Esophagus muscularis mucosa (tissue), 4 donors: ENCODE measurements around a stretch of chr2.

DNA sequence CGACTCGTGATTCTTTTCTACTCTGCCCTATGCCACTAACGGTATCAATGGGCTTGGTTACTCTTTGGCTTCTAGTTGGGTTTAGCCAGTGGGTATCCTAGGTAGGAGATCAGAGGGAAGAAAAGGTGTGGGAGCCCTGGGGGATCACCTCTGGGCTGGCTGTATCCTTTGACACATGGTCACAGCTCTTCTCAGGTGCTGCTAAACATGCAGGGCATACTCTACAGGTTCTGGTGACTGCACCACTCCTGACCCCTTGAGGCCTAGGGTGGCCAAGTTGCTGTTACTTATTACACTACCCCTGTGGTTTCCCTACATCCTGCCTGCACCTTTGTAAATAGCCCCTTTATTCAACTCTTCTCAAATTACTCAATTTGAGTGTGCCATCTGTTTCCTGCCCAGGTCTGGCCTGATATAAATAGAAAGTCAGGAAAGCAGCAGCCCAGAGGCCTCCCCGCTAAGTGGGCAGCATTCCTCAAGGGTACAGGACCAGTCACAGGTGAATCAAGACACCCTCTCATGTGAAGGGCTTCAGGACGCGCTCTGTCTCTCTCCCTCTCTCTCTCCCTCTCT lies 78.2 kb upstream of the PPM1B start:
- PRO-cap = no peak
- RAMPAGE, long total RNA, 4 experiments = no peak in any of the 4 experiments

- PRO-cap = no peak
- RAMPAGE, long total RNA, 4 experiments = no peak in any of the 4 experiments
These were observed 65.4 kb upstream of the PPM1B start for GRCh38 chr2:44103339-44103661.

GRCh38 chr2:44217823-44218382 lies 49.2 kb downstream of the PPM1B start:
- PRO-cap = no peak
- RAMPAGE, long total RNA, 4 experiments = no peak in any of the 4 experiments

- PRO-cap = no peak
- RAMPAGE, long total RNA, 4 experiments = no peak in any of the 4 experiments
These were observed 49.7 kb downstream of the PPM1B start for GRCh38 chr2:44218455-44218783.

DNA sequence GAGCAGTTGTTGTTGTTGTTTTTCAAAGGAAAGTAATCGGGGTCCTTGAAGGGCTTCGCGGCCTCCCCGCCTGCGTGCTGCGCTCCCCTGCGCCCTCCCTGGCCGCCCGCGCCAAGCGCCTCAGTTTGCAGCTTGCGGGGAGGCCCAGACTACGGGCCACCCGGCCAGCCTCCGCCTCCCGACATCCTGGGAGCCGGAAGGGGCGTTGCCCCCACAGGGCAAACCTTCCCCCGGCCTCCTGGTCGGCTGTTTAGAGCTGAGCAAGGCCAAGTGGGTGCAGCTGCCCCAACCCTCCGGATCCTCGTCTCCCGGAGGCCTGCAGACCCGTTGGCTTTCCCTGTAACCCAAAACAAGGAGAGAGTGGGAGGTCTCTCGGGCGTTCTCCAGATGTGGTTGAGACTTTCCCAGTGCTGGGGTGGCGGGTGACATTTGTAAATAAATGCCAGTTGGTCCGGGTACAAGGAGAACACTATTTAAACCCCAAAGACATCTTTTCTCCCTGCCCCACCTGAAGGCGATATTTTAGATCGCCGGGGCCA lies 3.7 kb upstream of the SIX3 start:
- PRO-cap = no peak
- RAMPAGE, long total RNA, 4 experiments = no peak in any of the 4 experiments

- PRO-cap = no peak
- RAMPAGE, long total RNA, 4 experiments = no peak in any of the 4 experiments
These were observed 337 bp upstream of the SIX3 start for GRCh38 chr2:44941136-44941593.

- PRO-cap = no peak
- RAMPAGE, long total RNA, 4 experiments = no peak in any of the 4 experiments
These were observed 10.2 kb downstream of the SIX3 start for GRCh38 chr2:44951748-44951988.

DNA sequence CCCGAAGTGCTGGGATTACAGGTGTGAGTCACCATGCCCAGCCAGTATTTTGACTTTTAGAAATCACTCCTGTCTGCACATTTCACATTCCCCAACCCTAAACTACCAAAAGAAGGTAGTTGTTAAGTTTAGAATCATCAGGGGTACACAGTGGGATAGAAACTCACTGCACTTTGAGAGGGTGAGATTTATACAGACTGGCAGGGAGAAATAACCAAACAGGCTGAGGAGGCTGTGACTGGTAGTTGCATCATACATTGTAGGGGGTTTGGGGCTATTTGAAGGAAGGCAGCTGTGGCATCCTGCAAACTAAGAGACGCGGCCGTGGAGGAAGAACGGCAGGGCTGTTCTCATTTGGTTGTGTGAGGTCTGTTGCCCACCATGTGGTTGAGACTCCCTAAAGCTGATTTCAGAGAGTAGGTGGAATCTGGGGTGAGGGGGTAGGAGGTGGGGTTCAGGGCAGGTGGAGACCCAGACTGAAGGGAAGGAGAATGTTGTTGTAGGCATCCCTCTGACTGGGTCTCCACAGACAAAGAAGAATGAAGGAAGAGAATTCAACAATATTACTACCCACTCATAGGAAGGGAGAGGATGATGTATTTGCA lies 170.8 kb upstream of the SIX2 start:
- PRO-cap = no peak
- RAMPAGE, long total RNA, 4 experiments = no peak in any of the 4 experiments

DNA sequence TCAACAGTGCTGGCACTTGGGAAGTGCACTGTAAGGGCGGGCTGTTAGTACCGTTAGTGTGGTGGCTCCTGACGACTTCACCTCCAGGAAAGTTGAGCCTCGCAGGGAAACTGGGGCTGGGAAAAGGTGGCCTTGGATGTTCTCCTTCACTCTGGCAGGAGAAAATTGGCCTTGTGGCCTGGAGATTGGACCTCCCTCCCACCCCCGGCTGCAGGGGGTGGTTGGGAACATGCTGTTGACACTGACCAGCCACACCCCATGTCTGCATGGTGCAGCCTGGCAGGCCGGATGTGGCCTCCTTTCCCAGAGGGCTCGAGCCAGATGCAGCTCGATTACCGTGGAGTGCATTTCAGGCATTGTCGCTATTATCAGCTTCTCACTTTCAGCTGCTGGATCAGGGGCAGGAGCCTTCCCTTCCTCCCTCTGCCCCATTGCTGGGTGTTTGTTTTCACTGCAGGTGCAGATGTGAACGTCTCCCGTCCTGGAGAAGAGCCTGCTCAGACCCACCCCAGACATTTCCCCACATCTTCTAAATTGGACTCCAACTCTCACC lies 210.9 kb upstream of the SIX2 start:
- PRO-cap = no peak
- RAMPAGE, long total RNA, 4 experiments = no peak in any of the 4 experiments

DNA sequence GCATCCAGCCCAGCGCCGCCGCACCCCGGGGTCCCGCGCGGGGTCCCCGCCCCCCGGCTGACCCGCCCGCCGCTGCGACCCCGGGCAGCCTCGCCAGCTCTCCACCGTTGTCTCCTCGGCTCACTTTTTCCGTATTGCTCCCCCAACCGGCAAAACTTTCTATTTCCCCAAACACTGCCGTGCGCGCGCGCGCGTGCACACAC lies 710 bp upstream of the PRKCE start:
- PRO-cap = bidirectional peak, plus-strand start outside the sequence, minus-strand start at position 136 of the sequence
- RAMPAGE, long total RNA, 4 experiments = no peak in any of the 4 experiments

DNA sequence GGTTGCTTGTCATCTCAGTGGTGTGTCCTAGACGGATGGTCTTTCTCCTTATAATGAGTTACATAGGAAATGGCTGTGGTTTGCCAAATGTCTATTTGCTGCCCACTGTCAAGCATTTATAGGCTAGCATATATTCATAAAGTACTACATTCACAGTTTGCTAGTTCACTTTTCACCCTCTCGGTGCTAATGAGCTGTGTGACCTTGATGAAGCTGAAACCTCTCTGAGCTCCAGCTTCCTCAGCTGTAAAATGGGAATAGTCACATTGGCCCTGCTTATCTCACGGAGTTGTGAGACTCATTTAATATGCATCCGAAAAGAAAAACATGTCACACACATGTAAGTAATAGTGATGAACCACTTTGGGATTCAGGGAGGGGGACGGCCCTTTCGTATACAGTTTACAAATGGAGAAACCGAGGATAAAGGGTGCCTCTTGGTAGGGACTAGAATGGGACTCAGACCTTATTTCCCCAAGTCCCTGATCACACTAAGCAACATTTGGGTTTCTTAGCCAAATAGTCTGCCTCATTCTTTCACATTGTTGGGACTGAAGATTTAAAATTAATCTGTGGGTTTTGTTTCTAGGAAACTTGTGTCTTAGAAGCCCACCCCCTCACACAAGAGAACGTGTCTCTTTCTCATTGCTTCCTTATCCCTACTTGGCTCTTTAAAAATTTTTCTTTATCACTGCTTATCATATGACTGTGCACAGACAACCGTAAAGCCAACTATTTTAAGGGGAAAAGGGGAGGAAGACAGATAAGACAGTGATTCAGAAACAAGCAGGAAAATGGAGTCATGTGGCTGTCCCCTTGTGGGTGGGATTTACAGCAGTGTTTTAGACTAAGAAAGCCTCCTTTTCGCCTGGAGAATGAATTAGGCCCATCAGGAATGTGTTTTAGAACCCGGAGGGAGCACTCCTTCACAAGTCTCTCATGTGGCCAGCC lies 17.3 kb downstream of the PRKCE start:
- PRO-cap = no peak
- RAMPAGE, long total RNA, 4 experiments = no peak in any of the 4 experiments

DNA sequence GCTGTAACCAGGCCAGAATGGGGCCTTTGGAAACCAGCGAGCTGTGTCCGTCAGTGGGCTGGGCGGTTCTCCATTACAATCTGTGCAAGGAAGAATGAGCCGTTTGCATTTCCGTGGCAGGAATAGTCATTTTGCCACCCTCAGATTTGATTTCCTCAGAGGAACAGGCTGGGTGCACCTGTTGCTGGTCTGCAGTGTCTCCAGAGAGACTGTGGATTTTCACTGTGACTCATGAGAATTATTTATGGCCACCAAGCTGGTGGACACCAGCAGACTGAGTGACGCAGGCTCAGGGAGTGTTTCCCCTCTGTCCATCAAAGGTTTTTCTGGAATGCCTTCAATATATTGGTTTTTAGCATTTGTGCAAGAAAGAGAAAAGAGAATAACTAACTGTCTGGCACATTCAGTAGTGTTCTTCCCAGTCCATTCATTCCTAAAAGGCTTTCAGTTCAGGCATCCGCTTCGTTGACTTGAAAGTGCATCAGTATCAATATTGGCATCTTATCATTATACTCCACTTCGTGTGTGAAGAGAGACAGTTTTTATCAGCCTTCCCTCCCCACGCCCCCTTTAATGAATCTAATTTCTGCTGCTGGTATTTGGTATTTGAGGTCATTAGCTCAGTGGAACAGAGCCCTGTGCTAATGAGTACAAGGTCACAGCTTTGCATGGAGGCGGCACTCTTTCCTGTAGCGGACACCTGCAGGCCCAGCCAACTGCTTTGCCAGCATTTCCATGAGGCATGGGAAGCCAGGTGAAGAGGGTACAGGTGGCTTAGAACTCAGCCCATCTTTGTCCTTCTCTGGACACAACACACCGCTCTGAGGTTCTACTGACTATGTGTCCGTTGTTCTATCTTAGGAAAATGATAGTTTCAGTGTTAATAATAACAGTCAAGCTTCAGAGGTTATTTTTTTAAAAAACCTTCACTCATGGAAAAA lies 39.9 kb downstream of the PRKCE start:
- PRO-cap = no peak
- RAMPAGE, long total RNA, 4 experiments = no peak in any of the 4 experiments

DNA sequence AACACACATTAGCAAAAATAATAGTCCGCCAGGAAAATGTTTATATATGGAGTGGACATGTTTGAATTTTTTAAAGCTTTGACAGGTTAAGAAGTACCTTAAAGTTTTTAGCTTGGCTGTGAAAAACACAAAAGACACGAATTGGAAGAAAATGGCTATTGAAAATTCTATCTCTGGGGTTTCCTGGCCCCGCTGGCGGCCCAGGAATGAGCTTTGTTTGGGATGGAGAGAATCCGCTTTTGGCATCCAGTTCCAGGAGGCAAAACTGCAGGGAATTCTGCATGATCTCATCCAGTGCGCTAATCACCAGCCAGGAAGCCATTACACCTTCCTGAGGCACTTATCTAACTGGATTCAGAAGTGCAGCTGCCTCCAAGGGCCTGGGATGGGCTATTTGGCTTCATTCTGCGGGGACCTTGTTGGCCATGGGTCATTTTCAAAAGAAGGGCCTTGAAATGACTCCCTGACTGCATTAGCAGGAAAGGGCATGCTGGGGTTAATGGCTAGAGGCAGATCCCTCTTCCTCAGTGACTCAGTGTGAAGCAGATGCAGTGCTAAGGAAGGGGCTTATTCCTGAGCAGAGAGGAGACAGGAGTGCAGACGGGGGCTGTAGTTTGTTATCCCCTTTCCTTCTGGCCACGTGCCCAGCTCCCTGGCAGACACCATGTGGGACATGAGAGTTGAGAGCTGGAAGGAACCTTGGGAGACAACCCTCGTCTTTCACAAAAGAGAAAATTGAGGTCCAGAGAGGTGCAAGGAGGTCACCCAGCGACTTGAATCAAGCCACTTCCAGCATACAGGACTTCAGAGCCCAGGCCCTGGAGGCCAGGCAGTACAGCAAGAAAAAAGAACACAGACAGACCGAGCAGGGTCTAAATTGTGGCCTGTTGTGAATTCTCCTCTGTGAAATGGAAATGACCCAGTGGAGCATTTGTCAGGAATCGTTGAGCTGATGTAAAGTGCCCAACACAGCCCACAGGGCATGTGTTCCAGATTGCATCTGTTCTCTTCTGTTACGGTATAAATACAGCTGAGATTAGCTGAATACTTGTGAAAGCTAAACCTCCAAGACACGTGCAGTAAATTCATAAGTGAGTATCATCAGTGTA lies 161.7 kb downstream of the PRKCE start:
- PRO-cap = no peak
- RAMPAGE, long total RNA, 4 experiments = no peak in any of the 4 experiments

DNA sequence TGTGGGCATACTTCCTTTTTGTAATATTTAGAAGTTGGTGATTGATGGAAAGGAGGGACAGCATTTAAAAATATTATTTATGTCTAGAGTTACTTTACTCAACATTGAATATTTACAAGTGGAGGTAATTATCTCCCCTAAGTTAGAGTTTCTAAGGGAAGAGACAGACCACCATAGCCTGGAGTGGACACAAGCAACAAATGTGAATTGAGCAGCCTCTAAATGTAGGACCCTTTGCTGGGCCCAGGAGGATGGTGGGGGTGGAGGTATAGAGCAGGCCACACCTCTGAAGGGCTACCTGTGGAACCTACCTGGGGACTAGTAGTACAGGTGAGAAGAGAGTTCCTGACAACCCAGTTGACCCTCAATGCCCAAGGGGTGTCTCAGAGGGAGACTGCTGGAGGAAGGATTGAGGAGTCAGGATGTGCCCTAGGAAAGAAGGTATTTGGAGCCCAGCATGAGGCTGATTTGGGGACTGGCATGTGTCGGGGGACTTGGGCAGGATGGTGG lies 169.7 kb downstream of the PRKCE start:
- PRO-cap = no peak
- RAMPAGE, long total RNA, 4 experiments = no peak in any of the 4 experiments

GRCh38 chr2:45874289-45874774 lies 222.9 kb downstream of the PRKCE start:
- PRO-cap = no peak
- RAMPAGE, long total RNA, 4 experiments = no peak in any of the 4 experiments

GRCh38 chr2:45909374-45910176 lies 258.1 kb downstream of the PRKCE start:
- PRO-cap = no peak
- RAMPAGE, long total RNA, 4 experiments = no peak in any of the 4 experiments

GRCh38 chr2:45926575-45927453 lies 275.3 kb downstream of the PRKCE start:
- PRO-cap = no peak
- RAMPAGE, long total RNA, 4 experiments = no peak in any of the 4 experiments

DNA sequence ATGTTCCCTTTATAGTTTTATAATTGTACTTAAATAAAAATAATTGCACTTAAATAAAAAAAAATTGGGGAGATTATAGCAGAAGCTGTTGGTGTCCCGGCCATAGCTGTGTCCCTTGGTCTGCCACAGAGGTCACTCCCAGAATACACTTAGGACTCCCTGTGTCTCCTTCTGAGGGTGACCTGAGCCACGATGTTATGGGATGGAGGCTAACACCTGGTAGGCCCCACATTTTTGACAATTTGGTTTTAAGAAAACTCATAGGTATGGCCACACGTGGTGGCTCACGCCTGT lies 285.6 kb downstream of the PRKCE start:
- PRO-cap = no peak
- RAMPAGE, long total RNA, 4 experiments = no peak in any of the 4 experiments

- PRO-cap = no peak
- RAMPAGE, long total RNA, 4 experiments = no peak in any of the 4 experiments
These were observed 295.7 kb upstream of the EPAS1 start for GRCh38 chr2:46001330-46002032.

GRCh38 chr2:46049840-46050571 lies 247.2 kb upstream of the EPAS1 start:
- PRO-cap = no peak
- RAMPAGE, long total RNA, 4 experiments = no peak in any of the 4 experiments